H7 (cell line): ENCODE data around the genes ANKRD11 and ZNF276.

DNA sequence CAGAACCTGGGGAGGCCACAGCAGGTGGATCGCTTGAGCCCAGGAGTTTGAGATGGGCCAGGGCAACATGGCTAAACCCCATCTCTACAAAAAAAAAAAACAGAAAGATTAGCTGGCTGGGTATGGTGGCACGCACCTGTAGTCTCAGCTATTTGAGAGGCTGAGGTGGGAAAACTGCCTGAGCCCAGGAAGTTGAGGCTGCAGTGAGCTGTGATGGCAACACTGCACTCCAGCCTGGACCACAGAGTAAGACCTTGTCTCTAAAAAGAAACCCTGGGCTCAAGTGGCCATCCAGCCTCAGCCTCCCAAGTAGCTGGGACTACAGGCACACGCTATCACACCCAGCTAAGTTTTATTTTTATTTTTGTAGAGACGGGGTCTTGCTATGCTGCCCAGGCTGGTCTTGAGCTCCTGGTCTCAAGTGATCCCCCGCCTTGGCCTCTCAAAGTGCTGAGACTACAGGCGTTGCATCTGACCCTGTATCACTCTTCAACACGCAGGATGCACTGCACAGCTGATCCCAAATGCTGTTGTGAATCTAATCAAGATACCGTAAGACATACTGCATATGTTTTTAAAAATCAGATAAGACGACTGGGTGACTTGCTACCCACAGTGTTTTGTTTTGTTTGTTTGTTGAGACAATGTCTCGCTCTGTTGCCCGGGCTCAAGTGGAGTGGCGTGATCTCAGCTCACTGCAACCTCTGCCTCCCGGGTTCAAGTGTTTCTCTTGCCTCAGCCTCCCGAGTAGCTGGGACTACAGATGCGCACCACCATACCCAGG, 23.0 kb downstream of the ANKRD11 start:
- RAMPAGE, long total RNA, result no peak

DNA sequence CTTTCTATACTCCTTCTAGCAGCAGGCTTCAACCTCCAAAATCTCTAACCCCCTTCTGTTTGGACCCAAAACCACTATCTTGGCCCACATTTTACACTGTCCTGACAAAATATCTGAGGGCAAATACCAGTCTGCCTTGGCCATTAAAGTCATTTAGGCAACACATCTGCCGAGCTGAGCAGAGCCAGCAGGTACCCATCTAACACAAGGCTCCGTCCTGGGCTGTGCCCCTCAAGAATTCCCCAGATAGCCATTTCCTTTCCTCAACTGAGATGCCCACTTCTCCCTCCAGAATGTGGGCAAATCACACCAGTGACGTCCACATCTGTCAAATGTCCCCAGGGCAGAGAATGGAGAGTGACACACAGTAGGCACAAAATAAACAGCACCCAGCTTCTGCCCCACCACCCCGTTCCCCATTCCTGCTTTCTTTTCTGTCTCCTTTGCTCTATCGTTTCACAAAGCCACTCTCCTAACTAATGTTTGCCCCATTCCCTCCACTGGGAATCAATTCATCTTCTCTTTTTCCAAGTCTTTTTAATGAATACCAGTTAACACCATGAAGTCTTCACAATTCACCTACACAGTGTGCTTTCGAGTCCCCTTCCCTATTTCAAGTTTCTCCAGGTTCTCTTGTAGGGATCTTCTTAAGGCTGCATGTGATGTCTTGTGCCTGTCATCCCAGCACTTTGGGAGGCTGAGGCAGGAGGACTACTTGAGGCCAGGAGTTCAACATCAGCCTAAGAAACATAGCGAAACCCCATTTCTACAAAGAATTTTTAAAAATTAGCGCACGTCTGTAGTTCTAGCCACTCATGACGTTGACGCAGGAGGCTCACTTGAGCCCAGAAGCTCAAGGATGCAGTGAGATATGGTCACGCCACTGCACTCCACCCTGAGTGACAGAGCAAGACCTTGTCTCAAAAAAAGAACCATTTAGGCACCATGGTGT, 9.4 kb downstream of the ANKRD11 start:
- RAMPAGE, long total RNA, result no peak

GRCh38 chr16:89489967-89490753, at the start of gene ANKRD11:
TSS of gene ANKRD11 (minus strand) at chr16:89490561.
- RAMPAGE, long total RNA, result no peak

DNA sequence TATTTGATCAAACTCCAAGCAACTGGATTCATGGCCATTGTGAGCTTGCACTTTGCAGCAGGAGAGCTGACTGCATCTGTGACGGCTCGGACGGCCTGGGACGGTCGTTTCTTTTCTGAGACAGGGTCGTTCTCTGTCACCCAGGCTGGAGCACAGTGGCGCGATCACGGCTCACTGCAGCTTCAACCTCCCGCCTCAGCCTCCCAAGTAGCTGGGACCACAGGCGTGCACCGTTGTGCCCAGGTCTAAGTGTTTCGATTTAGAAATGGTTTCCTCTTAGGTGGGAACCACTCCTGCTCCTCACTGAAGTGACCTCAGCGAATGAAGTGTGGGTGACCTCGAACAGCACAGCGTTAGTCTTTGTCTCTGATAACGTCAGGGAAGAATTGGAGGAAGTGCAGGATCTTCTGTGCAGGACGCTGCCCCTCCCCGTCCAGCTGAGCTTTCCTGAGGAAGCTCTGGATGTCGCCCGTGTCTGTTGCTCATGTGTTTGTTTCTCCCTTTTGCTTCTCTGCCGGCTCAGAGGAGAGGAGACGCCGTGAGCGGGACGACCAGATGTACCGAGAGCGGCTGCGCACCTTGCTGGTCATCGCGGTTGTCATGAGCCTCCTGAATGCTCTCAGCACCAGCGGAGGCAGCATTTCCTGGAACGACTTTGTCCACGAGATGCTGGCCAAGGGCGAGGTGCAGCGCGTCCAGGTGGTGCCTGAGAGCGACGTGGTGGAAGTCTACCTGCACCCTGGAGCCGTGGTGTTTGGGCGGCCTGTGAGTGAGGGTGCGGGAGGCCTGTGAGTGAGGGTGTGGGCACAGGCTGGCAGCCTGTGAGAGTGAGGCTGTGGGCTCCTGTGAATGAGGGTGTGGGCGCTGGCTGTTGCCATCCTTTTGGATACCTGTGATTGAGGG, 15.5 kb downstream of the SPG7 start:
- RAMPAGE, long total RNA, result no peak

DNA sequence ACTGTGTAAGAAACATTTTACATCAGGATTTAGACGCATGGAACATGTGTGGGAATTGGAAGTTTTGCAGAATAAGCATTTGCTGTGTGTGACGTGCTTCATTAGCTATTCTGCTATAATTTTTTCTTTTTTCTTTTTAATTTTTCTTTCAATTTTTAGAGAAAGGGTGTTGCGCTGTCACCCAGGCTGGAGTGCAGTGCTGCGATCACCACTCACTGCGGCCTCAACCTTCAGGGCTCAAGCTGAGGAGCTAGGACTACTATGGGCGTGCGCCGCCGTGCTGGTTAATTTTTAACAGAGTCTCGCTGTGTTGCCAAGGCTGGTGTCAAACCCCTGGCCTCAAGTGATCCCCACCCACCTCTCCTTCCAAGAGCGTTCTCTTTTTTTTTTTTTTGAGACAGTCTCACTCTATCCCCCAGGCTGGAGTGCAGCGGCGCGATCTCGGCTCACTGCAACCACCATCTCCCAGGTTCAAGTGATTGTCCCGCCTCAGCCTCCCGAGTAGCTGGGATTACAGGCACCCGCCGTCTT, 14.7 kb upstream of the RPL13 start:
- RAMPAGE, long total RNA, result no peak

- RAMPAGE, long total RNA, result no peak
These were observed 5.3 kb downstream of the RPL13 start for GRCh38 chr16:89565583-89566370.

GRCh38 chr16:89574341-89575028, 1.1 kb upstream of the CPNE7 start:
- RAMPAGE, long total RNA, result no peak

DNA sequence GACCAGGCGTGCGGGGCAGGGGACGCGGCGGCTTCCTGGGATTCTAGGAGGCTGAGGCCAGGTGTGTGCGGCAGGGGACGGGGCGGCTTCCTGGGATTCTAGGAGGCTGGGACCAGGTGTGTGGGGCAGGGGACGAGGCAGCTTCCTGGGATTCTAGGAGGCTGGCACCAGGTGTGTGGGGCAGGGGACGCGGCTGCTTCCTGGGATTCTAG, 283 bp downstream of the DPEP1 start:
- RAMPAGE, long total RNA, result no peak

GRCh38 chr16:89623151-89624013, 9.9 kb downstream of the DPEP1 start:
- RAMPAGE, long total RNA, result no peak

- RAMPAGE, long total RNA, result no peak
These were observed 19.7 kb downstream of the DPEP1 start for GRCh38 chr16:89633086-89633504.

- RAMPAGE, long total RNA, result no peak
These were observed 2.1 kb downstream of the CHMP1A start for GRCh38 chr16:89655350-89655830.

- RAMPAGE, long total RNA, result no peak
These were observed 978 bp downstream of the SPATA33 start for GRCh38 chr16:89658580-89659048.

DNA sequence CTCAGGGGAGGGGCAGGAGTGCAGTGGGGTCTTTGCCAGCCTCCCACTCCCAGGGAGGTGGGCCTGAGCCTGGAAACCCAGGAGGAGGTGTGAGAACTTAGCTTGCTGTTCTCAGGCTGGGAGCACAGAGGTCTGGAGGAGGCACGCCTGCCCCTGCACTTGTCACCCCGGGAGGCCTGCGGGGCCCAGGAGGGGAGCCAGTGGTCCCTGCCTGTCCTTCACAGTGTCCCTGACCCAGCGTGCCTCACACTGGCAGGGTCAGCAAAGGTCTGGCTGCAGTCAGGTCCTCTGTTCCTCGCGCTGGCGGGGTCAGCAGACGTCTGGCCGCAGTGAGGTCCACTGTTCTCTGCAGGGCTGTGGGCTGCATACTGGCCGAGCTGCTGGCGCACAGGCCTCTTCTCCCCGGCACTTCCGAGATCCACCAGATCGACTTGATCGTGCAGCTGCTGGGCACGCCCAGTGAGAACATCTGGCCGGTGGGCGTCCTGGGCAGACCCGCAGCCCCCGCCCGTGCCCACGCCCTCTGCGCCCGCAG, 7.1 kb downstream of the SPATA2L start:
- RAMPAGE, long total RNA, result no peak

- RAMPAGE, long total RNA, result no peak
These were observed 638 bp downstream of the SPATA2L start for GRCh38 chr16:89700806-89701327.

GRCh38 chr16:89707076-89707512, 5.6 kb upstream of the SPATA2L start:
- RAMPAGE, long total RNA, result no peak

- RAMPAGE, long total RNA, result no peak
These were observed at the start of gene ZNF276 for GRCh38 chr16:89721144-89721770. TSS of gene ZNF276 (plus strand) at chr16:89721537.

DNA sequence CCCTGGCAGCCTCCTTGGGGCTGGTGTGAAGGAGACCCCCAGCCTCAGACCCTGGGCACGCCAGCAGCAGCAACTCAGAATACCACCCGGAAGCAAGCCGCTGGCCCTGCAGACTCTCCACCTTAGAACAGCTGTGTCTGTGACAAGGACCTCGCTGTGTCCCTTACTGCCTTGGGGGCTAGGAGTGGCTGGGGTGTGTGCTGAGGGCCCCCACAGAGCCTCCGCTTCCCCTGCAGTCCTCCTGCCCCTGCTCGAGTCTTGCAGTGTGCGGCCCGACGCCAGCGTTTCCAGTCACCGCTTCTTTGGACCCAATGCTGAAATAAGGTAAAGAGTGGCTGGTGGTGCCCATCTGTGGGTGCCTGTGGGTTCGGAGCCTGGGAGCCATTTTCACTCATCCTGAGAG, 14.8 kb upstream of the MC1R start:
- RAMPAGE, long total RNA, result no peak

GRCh38 chr16:89913190-89913401, 5.6 kb upstream of the MC1R start:
- RAMPAGE, long total RNA, result no peak

DNA sequence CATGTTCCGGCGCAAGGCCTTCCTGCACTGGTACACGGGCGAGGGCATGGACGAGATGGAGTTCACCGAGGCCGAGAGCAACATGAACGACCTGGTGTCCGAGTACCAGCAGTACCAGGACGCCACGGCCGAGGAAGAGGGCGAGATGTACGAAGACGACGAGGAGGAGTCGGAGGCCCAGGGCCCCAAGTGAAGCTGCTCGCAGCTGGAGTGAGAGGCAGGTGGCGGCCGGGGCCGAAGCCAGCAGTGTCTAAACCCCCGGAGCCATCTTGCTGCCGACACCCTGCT, 12.4 kb downstream of the TUBB3 start:
- RAMPAGE, long total RNA, result no peak

DNA sequence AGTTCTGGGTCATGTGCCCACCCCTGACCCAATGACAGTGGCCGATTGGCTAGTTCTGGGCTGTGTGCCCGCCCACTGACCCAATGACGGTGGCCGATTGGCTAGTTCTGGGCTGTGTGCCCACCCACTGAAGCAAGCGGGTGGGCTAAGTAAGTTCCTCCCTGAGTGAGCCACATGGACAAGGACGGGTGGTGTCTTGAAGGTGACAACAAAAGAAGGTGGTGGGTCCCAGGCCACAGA, 9.5 kb downstream of the DEF8 start:
- RAMPAGE, long total RNA, result no peak